CD14-positive monocyte (primary cell): ENCODE measurements around the genes WT1 and DEPDC7.

DNA sequence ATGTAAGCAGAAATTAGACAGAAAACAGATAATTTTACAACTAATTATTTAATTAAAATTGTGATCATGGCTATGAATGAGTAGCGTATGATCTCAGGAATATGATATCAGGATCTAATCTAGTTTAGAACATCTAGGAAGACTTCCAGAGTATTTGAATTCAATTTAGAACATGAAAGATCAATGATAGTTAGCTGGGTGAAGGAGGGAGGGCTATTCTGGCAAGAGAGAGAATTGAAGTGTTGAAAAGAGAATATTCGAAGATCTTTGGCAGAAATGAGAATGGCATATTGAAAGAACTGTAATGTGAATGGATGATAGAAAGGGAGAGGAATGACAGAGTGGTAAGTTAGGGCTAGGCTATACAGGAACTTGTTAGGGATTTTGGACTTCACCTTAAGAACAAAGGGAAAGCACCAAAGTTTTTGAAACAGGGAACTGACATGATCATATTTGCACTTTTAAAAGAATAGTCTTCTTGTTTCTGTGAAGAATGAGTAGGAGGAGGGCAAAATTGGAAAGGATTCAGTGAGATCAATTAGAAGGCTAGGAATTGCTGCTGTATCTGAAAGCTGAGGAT lies 119.2 kb downstream of the METTL15 start:
- CAGE, long polyA plus RNA, result no peak

- CAGE, long polyA plus RNA, result no peak
Measured at GRCh38 chr11:29119523-29120816, 896.9 kb downstream of the KCNA4 start.

DNA sequence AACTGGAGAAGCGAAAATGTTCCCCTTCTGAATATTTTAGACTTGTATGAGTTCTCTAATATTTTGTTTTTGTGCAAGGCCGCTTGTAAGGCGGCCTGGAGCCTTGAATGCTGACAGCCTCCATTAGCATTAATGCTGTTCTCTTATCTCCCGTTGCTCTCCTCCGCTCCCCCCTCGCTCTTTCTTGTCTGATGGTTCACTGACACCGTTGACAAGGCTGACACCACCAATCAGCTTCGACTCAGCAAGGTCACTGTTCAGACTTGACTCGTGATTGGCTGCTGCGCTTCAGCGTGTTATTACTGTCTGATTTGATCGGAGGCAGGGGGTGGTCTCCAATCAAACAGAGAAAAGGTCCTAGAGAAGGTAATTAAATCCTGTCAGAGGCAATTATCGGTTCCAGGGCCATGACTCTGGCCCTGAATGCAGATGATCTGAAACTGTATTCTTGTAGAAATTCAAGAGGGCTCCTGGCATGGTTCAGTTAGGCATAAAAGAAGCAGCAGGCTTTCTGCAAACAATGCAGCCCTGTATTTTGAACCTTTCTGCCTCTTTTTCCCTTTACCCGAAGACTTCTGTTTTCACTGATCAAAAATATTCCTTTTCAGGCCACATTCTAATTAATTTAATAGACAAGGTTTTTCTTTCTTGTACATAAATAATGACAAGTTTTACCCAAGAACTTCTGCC lies 49.3 kb upstream of the MPPED2 start:
- CAGE, long polyA plus RNA, result no peak

DNA sequence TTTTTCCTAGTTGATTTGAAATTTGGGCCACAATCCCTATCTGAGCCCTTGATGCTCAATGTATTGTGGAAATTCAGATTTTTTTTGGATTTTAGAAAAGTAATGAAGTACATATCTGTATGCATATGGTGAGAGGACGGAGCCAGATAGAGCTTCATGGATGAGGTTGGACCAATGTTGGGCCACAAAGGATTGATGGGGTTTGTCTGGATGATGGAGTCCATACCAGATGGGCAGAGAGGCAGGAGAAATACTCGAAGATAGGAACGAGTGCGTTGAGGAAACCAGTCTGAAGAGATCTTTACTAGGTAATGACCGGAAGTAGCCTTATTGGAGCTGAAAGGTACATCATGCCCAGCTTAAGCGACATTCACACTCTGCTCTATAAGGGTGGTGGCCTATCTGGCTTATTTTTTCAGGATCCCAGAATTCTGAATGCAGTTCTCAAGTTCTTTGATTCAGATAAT lies 224.4 kb downstream of the DCDC1 start:
- CAGE, long polyA plus RNA, result no peak

- CAGE, long polyA plus RNA, result no peak
Measured at GRCh38 chr11:31477666-31478305, 31.6 kb downstream of the IMMP1L start.

DNA sequence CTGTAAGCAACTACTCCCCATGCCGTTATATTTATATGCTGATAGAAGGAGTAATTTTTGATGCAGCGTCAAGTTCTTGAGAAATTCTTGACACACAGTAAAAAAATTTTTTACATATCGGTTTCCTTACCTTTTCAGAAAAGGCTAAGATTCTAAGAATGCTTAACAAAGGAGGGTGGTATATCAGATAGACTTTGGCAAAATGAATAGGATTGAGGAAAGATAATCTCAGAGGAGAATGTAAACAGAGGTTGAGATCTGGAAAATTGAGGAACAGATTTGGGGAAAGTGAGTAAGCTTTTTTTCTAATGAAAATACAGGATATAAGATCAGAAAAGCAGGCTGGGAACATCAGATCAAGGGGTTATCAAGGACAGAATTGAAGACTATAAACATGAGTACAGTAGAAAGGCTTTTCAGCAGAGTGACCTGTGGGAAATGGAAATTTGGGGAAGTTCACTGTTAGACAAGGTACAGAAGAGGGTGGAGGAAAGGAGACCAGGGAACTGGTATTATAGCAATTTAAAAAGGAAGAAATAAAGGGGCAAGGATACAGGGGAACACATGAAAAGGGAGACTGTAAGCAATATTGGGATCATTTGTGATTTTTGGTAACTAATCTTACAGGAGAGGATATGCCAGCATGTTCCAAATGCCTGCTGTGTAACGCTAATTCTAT lies 85.1 kb downstream of the PAX6 start:
- CAGE, long polyA plus RNA, result no peak

GRCh38 chr11:31741441-31742257 lies 69.5 kb downstream of the PAX6 start:
- CAGE, long polyA plus RNA, result no peak

- CAGE, long polyA plus RNA, result no peak
Measured at GRCh38 chr11:31813863-31814575, 2.9 kb upstream of the PAX6 start.

DNA sequence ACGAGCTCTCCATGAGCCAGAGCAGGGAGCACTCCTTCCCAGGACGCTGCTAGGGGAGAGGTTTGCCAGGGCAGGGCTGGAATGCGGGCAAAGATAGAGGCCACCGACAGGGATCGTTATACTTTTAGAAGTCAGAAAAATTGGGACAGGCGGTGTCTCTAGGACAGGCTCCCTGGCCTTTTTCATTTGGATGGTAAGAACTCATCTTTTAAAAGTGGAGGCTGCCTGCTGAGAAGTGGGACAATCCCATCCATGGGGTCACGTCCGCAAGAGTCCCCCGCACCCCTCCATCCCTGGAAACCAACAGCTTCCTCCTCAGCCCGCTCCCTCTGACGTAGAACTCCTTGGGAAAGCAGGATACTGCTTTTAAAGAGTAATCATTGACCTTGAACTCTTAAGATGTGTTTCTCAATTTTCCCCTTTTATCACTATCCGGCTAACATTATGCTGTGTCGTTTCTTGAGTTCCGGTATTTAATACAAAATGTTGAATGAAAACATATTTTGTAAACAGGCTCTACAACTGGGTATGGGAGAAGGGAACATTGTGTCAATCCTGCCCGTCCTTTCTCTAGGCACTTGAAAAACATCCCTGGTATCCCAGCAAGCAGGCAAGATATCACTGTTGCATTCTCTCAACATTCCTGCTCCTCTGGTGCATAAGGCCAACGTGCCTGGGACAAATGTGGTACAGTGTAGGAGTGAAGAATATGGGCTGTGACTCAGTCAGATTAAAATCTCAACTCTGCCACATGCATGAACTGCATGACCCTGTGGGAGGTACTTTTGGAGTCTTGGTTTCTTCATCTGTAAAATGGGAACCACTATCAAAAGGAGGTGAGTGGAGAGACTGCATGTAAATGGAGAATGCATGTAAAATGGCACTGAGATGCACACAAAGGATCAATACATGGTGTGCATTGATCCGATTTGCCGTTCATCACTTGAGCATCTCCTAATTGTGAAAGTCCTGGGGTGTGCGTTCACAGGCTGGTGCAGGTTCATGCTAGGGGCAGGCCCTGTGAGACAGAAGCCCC lies 52.9 kb downstream of the WT1 start:
- CAGE, long polyA plus RNA, result no peak

DNA sequence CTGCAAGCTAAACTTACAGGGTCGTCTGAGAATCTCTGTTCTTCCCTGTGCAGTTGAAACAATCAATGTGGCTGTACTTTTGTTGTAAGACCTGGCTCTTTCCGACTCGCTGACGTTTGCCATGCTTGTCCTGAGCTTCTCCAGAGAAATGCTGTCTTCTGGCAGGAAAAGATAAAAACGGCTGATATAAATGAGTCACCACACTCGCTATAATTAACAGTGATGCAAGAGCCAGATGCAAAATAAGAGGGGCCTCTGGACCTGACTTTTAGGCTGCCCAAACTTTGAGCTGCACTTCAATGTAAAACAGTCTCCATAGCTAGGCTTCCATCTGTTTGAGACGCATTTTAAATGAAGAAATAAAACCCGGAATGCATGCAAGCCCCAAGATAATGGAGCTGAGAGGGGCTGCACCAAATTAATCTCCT lies 48.5 kb downstream of the WT1 start:
- CAGE, long polyA plus RNA, result no peak

GRCh38 chr11:32435137-32436365 lies at the start of gene WT1:
Gene WT1, minus strand, starts transcription at chr11:32435539.
- CAGE, long polyA plus RNA, result no peak

GRCh38 chr11:32440878-32441335 lies 5.6 kb upstream of the WT1 start:
- CAGE, long polyA plus RNA, result no peak

- CAGE, long polyA plus RNA, result no peak
Measured at GRCh38 chr11:32887767-32887966, 4.9 kb upstream of the QSER1 start.

DNA sequence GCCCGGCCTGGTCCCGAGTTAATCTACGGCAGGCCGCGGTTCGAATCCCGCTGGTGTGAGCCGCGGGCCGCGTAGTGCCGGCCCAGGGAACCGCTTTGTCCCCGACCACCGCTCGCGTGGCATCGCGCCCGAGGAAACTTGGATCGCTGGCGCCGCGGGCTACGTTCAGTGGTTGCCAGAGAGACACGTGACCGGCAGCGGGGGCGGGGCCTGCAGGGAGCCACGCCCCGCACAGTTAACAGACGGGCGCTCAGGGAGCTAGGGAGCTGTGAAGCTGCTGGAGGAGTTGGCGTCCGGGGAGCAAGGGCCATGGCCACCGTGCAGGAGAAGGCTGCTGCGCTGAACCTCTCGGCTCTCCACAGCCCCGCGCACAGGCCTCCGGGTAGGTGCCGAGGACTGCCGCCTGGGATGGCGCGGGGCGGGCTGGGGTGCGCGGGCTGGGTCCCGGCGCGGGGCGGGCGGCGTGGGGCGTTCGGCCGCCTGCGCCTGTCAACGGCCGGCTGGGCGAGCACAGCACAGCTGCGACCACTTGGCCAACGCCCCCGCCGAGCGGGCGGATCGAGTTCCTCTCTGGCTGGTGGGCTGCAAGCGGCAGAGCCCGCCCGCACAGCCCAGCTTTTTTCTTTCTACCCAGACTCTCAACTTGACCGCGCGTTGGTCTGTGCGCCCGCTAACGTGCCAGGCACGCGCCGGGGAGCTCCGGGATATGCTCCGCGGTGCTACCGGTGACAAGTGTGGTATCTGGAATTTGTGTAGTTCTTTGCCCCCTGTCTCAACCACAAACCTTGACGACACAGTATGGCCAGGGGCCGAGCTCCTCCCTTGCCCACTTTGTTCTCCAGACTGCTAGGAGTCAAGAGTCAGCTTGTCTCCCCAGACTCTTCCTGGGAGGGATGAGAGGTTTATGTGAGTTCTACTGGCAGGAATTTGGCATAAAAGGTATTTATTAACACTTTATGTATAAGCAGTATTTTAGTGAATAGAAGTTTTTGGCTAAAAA lies at the start of gene DEPDC7:
Gene DEPDC7, plus strand, starts transcription at position 232 of the 1,000 bp plus-strand sequence.
- CAGE, long polyA plus RNA, result no peak

DNA sequence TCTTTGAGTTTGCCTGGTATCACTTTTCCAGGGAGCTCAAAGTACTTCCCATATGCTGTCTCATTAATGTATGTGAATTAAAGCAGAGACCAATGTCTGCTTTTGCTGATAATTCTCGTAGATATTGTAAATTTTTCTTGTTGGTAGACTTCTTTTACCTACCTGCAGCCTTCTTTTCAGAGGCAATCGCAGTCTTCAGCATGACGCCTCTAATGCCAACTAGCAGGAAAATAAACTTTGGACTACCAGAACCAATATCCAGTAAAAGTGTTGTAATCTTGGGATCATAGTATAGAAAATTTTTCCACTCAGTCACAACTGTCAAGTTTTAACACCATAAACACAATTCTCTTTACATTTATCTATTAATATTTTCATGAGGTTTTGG lies 2.2 kb downstream of the DEPDC7 start:
- CAGE, long polyA plus RNA, result no peak

- CAGE, long polyA plus RNA, result no peak
Measured at GRCh38 chr11:33040635-33040943, 1.2 kb downstream of the TCP11L1 start.

DNA sequence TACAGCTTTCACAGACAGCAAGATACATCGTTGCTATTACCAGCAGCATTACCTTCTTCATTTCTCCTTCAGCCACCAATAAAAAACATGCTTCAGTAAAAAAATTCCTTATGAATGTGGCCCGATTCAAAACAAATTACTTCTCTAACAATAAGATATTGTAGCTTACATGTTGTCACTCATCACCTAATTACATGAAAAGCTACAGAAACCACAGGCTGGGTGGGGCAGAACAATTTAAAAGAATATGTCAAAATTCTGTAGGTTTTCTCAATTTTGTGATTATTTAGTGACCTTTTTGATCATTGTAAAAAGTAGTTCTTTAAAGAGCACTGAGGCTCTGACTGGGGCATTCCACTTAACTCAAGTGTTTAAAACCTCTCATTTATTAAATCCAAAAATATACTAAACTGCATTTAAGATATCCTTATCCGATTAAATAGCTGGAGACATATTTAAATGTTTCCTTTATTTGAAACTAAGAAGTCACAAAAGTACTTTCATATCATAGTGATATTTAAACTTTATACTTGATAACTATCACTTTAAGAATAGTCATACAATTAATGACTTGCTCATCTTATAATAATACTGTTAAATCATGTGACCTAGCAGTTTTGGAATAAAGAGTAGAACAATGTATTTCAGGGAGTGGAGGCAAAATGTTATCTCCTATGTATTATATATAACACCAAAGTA lies 23.0 kb downstream of the CSTF3 start:
- CAGE, long polyA plus RNA, result no peak

DNA sequence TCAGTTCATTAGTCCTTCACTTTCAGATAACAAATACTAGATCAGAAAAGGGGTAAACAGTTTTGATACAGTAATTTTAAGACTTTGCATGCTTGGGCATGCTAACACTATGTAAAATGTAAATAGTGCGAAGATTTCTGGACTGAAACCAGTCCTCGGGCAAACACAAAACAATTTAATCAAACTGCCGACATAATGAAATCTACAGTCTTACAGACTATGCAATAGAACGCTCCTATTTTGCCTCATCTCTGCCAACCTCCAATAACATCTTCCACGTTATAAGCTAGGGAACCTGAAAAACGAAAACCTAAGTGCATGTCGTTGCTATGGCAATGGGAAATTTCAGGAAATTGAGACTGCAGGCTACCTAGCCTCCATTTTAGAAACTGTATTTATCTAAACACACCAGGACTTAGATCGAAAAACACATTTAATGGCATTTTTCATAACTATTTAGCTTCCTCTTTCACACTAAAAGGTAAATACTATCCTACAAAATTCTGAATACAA lies 1.2 kb downstream of the CSTF3 start:
- CAGE, long polyA plus RNA, result no peak

DNA sequence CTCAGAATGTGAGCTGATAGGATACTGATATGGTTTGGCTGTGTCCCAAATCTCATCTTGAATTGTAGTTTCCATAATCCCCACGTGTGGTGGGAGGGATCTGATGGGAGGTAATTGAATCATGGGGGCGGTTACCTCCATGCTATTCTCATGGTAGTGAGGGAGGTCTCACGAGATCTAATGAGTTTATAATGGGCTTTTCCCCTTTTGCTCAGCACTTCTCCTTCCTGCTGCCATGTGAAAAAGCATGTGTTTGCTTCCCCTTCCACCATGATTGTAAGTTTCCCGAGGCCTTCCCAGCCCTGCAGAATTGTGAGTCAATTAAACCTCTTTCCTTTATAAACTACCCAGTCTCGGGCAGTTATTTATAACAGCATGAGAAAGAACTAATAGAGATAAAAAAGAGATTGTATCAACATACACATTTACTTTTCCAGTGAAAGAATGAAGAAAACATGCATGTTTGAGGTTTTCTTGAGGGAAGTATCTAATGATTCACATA lies 17.3 kb upstream of the CSTF3 start:
- CAGE, long polyA plus RNA, result no peak

DNA sequence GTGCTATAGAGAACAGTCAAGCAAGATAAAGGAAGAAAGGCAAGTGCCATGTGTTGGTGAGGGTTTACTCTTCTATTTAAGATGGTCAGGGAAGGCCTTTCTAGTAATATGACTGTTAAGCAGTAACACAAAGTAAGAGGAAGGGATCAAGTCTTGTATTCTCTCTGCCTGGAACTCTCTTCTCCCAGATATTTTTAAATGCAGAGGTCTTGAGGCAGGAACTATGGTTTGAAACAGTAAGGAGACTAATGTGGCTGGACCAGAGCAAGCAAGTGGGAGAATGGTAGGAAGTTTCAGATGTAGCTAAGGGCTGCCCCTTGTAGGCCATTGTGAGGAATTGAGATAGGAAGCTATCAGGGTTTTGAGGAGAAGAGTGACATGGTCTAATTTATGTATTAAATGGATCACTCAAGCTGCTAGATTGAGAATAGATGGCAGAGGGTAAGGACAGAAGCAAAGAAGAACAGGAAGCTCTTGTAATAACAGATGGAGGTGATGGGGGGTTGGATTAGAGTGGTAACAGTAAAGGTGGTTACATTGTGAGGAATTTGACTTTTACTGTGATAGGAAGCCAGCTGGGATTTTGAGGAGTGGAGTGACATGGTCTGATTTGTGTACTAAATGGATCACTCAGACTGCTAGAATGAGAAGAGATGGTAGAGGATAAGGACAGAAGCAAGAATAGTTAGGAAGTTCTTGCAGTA lies 55.9 kb upstream of the KIAA1549L start:
- CAGE, long polyA plus RNA, result no peak